Measurements from ENCODE around the gene HFM1.

DNA sequence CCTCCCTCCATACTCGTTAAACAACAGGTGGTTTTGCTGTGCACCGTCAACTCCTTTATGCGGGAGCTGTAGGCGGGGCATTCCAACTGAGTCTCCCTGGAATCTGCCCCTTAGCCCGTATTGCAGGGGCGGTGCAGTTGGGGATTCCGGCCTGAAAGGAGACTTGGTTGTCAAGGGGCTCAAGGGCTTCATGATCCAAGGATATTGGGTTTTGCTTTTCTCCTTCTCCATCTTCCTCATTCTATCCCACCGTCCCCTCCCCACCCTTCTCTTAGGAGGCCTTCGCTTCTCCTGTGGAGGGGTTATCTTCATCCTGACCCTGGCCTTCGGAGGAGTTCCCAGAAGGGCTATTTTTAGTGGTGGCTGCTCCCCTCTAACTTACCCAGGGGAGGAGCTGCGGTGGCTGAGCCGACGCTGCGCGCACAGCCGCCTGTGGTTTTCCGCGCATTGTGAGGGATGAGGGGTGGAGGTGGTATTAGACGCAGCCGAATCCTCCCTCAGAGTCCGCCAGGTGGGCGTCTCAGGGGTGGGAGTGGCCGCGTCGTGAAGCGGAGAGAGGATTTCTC, 562 bp upstream of the LRRC8C start:
- RRBS: no CpG with 5 or more reads among the region's 26 CpGs

DNA sequence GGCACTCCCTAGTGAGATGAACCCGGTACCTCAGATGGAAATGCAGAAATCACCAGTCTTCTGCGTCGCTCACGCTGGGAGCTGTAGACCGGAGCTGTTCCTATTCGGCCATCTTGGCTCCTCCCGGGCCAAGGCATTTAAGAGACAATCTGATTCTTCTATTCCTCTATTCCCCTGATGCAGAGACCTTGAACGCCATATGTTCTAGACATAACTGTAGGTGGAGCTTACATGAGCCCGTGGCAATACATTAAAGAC, 68.0 kb upstream of the LRRC8D start:
- RRBS: no CpG with 5 or more reads among the region's 9 CpGs

GRCh38 chr1:89820782-89820936, 173 bp upstream of the LRRC8D start:
- RRBS: no CpG with 5 or more reads among the region's 14 CpGs

DNA sequence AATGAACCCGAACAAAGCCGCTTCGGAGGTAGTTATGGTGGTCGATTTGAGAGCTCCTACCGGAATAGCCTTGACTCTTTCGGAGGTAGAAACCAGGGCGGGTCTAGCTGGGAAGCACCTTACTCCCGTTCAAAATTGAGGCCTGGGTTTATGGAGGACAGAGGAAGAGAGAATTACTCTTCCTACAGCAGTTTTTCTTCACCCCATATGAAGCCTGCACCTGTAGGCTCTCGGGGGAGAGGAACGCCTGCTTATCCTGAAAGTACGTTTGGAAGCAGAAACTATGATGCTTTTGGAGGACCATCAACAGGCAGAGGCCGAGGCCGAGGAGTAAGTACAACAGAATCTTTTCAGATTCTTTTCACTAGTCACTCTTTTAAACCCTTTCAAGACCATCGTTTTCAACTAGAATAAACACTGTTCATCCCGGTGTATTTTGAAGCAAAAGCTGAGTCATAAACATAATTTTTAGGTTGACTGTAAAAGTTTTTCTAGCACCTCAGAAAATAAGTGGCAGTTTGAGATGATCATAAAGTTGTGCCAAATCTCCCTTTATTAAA, 12.6 kb downstream of the ZNF326 start:
- RRBS: no CpG with 5 or more reads among the region's 15 CpGs

GRCh38 chr1:90889046-90889273, 132.9 kb downstream of the ZNF644 start:
- RRBS: no CpG with 5 or more reads among the region's 7 CpGs

- RRBS: no CpG with 5 or more reads among the region's 6 CpGs
Observed at GRCh38 chr1:90965103-90965830, 56.6 kb downstream of the ZNF644 start.

- RRBS: no CpG with 5 or more reads among the region's 5 CpGs
Observed at GRCh38 chr1:90969057-90969832, 52.6 kb downstream of the ZNF644 start.

- RRBS: no CpG with 5 or more reads among the region's 4 CpGs
Observed at GRCh38 chr1:91007469-91008041, 14.3 kb downstream of the ZNF644 start.

DNA sequence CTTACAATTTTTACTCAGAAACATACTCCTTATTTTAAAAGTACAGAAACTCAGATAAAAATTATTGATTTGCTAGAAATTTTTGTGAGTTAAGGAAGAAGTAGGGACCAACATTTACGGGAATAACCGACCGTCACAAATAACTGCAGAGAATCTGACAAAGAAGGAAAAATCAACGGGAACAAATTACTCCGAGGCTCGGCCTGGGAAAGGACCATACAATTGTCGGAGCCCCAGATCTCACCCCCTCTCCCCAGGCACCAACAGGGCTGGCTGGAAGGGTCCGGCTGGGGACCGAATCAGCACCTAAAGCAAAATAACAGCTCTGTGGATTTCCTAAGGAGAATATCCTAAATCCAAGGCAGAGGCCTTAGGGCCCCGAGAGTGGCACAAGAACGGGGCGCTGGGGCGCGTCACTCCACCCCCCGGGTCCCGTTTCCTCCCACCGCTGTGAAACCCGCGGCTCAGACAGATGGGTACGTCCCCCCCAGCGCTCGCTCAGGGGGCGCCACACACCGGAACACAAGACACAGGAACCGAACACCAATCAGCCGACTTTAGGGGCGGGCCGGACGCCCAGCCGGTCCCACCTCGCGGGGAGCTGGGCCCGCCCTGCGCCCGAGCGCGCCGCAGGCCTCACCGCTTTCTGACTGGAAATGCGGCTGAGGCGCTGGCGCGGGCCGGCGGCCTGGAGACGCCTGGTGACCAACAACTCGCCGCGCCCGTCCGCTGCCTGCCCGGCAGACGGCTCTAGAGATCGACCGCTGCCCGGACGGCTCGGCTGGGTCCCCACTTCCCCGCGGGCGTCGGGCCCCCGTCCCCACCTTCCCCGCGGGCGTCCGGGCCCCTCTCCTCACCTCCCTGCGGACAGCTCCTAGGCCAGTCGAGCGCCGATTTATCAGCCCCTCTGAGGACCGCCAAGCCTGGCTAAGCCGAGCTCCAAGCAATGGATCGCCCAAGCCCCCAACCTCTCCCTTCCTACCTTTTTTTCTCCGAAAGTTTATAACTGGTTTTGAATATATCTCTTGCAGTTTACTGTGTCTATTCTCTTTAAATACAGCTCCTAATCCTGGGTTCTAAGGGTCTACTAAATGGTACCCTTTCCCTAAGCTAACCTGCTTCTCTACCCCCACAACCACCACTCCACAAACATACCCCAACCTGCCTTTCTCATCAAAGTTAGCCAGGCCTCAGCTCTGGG, at the start of gene HFM1:
TSS of gene HFM1 (minus strand) at position 897 of the 1,201 bp plus-strand sequence.
- RRBS: 3% methylated on average over 34 of the region's 75 CpGs

- RRBS: no CpG with 5 or more reads among the region's 4 CpGs
Observed at GRCh38 chr1:91650568-91651493, 150.2 kb downstream of the CDC7 start.

GRCh38 chr1:91707586-91708291, 178.2 kb downstream of the TGFBR3 start:
- RRBS: no CpG with 5 or more reads among the region's 4 CpGs

- RRBS: no CpG with 5 or more reads among the region's 8 CpGs
Observed at GRCh38 chr1:91712137-91712799, 173.7 kb downstream of the TGFBR3 start.

DNA sequence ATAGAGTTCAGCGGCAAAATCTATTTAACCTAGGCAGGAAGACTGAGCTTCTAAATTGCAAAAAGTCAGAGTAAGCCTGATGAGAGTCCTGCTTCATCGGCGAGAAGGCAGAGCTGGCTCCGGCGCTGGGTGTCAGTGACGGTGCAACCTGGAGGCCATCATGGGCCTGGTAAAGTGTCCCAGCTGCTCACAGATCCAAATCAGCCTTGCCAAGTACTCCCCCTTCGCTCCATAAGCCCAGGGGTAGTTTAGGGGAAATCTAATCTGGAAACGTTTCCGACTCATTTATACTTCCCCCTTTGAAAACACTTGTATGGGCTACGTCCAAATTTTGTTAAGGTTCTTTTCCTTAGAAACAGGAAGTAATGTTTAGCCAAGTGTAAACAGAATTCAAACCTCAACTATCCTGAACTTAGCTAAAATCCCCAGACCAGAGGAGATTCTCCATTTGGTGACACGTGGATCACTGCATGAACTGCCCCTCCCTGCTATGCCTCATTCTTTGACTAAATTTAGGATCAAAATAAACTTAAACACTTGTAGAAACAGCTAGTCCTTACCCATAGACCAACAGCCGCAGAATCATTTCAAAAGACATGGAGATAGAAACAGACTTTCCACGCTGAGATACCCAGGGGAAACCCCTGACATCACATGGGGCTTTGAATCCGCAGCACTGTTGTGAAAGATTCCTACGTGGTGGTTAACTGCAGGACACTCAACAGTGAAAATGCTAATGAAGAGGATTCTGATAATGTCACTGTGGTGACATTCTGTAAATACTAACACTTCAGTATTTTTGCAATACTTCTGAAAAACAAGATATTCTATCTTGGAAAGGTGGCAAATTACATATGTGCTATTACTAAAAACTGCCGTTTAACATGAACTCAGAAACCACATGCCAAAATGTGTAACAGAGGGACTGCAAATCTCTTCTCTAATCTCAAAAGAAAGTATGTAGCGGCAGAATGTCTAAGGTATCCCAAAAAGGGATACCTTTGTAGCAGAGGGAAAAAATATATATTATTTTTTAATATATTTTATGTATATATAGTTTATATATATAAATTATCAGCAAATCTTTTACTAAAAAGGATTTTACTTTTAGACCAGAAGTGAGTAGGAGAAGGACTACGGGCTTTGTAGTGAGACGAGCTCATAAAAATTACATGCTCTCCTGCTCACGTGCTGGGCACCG, 172.6 kb downstream of the TGFBR3 start:
- RRBS: no CpG with 5 or more reads among the region's 21 CpGs

DNA sequence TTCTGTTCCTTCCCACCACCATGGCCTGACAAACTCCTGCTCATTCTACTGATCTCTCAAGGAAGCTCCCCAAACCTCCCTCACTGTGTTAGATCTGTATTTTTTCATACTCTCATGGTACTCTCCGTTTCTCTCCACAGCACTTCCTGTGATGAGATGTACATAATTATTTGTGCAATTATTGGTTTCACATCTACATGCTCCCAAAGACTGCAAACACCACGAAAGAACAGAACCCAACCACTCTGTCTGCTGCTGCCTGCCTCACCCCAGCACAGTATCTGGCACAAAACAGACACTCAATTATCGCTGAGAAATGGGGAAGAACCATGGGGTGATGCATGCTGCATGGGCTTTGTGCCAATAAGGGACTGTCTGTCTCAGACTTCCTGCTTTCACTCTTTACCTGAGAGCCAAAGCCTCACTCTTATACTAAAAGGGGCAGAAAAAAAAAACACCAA, 82.2 kb downstream of the TGFBR3 start:
- RRBS: no CpG with 5 or more reads among the region's 3 CpGs

- RRBS: no CpG with 5 or more reads among the region's 6 CpGs
Observed at GRCh38 chr1:91830016-91830655, 55.8 kb downstream of the TGFBR3 start.

DNA sequence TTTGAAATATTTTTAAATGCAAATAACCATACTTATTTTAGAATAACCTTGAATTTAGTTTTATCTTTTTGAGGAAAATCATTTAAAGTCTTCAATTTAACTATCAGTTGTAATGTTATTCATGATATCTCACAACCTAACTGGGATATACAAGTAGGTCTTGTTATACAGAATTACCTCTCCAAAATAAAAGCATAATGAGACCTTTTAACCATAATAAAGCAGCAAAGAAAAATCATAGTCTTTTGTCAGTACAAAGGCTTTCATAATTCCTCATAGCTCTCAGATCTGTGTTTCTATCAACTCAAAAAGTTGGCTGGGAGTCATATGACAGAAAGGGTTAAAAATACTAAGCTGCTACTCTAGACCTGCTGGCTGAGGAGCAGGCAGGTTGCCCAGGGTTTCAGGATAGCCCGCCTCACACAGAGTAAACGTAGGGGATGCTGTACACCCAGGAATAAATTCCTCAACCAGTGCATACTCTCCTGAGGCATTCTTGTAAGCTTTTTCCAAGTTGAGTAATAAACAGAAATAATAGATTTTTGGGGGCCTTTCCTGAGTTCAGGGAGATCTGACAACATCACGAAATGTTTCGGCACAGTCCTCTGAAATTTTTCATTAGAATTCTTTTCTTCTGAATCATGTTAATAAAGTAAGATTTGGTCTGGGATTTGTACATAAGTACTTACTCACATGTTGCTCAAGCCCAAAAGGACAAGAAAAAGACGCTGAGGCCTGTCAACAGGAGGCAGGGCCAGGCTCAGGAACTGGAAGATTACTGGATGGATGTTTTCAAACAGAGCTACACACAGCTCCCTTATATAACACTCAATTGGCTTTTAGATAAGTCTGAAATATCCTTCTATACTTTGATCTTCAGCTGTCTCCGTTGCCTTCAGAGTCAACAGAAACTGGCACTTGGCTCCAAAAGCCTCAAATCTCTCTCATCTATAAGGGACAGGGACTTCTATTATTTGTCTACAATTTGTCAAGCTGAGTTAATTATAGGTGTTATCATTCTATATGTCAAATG, 41.0 kb downstream of the TGFBR3 start:
- RRBS: no CpG with 5 or more reads among the region's 6 CpGs

DNA sequence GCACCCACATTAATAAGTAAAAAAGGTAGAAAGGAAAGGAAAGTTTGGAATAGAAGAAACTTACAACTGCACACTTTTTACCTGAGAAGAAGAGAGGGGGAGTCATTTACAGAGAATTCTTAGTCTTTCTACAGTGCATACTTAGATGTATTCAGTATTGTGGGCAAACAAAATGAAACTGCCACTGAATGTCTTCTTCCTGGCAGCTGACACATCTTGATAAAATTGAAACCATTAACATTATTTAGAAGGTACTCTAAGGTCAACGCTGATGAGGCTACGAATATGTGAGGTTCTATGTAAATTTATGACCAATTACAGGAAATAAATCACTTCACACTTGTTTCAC, 51.2 kb upstream of the GFI1 start:
- RRBS: no CpG with 5 or more reads among the region's 2 CpGs

GRCh38 chr1:92645777-92646209, 139.1 kb downstream of the EVI5 start:
- RRBS: no CpG with 5 or more reads among the region's 4 CpGs

DNA sequence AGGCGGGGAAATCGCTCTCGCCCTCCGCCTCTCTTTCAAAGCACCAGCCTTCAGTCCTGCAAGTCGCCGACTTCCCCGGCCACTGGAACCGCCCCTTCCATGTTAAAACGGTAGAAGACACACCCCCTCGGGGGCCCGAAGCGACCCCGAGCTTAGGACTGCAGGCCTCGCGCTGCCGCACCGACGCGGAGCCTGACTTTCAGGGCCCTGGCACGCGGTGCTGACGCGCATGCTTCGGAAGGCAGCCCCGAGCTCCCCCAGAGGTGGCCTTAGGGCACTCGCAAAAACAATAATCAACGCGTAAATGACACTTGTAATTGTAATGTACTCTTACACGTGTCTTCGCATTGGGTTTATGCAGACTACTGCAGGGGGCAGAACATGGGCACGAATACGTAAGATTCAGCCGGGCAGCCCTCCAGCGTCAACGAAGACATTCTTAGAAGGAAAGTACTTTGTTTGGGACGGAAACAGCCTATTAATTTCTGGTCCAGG, 378 bp upstream of the EVI5 start:
- RRBS: no CpG with 5 or more reads among the region's 36 CpGs